Zone of skin (tissue), 1 donor: ENCODE measurements around a stretch of chr16.

DNA sequence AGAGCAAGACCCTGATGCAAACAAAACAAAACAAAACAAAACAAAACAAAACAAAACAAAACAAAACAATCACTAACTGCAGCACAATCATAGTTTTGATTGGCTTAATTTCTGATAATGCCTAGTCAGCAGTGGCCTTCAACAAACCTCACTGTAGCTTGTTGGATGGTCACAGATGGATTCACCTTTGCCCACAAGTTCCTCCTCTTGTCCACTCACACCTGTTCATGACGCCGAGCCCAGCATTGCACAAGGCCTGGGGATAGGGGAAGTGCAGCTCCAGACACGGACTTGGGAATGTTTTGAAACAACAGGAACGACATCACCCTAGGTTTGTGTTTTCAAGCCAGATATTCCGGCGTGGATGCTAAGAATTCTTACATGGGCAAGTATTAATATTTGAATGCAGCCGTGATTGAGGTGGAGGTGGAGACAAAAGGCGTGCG lies 2.3 kb upstream of the BANP start:
- RRBS: 88% methylated on average over 2 of the region's 9 CpGs

DNA sequence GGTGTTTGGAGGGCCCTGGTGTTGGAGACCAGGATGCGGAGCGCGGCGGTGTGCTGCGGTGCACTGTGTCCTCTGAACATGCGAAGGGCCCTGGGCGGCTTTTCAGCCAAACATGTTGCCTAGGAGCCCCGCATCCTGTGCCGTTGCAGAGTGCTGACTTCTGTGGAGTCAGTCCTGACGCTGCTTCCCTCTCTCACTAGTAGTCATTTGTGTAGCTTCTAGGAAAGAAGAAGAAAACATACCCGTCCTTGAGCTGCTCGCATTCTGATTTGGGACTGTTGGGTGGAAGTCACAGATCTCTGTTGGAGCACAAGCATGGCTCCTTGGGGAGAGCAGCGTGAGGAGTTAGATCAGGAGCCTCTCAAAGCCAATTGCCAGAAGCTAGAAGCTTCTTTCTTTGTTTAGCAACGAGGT lies 42.8 kb downstream of the BANP start:
- RRBS: no CpG with 5 or more reads among the region's 14 CpGs

- RRBS: 48% methylated on average over 3 of the region's 33 CpGs
Measured at GRCh38 chr16:88232333-88233249, 150.2 kb upstream of the ZNF469 start.

- RRBS: no CpG with 5 or more reads among the region's 10 CpGs
Measured at GRCh38 chr16:88240072-88240517, 142.7 kb upstream of the ZNF469 start.

GRCh38 chr16:88411262-88411521 lies 28.4 kb downstream of the ZNF469 start:
- RRBS: no CpG with 5 or more reads among the region's 11 CpGs

GRCh38 chr16:88428241-88428627 lies 24.8 kb upstream of the ZFPM1 start:
- RRBS: 17% methylated on average over 1 of the region's 16 CpGs

DNA sequence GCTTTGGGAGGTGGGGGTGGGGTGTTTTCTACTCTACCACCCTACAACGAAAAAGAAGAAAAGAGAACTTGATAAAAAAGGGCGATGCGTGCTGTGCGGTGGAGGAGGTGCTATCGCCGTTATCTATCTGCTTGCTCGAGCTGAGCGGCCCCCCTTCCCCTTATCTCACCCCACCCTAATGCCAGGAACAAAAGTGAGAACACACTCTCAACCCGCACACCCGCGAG lies 14.6 kb downstream of the ZFPM1 start:
- RRBS: no CpG with 5 or more reads among the region's 11 CpGs

- RRBS: no CpG with 5 or more reads among the region's 23 CpGs
Measured at GRCh38 chr16:88508436-88508972, 55.4 kb downstream of the ZFPM1 start.

DNA sequence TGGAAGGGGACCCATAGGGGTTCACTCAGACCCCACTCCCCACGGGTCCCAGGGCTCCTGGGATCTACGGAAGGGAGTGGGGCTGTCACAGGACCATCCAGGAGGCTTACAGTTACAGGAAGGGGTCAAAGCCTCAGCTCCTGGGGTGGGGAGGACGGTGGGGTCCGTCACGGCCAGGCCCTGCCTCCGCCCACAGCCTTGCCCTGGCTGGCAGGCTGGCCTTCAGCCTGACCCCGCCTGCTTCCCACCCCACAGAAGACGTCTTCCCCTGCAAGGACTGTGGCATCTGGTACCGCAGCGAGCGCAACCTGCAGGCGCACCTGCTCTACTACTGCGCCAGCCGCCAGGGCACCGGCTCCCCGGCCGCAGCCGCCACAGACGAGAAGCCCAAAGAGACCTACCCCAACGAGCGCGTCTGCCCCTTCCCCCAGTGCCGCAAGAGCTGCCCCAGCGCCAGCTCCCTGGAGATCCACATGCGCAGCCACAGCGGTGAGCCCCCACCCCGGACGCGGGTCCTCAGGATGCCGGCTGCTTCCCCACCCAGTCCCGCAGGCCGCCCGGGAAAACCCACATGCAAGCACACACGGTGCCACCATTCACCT lies 38.4 kb upstream of the ZC3H18 start:
- RRBS: 90% methylated on average over 5 of the region's 34 CpGs

DNA sequence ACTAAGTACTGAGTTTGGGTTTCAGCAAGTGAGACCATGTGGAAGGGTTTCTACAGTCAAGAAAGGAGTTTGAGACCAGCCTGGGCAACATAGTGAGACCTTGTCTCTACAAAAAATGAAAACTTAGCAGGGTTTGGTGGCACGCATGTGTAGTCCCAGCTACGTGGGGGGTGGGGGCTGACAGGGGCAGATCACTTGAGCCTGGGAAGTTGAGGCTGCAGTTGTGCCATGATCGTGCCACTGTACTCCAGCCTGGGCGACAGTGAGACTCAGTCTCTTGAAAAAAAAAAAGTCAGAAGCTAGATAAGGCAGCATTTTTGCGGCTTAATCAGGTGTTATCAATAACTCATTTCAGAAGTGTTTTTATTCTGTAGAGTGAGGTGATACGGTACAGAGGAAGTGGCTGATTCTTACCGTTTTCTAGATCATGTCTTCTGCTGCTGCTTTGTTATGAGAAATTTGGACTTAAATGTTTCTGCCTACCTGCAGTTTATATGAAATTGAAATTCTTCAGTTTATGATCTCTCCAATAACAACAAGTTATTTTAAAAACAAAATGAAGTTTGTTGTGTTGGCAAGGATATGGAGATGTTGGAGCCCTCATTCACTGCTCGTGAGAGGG lies 18.5 kb downstream of the ZC3H18 start:
- RRBS: no CpG with 5 or more reads among the region's 8 CpGs

GRCh38 chr16:88591603-88591964 lies 21.4 kb downstream of the ZC3H18 start:
- RRBS: no CpG with 5 or more reads among the region's 8 CpGs

- RRBS: no CpG with 5 or more reads among the region's 20 CpGs
Measured at GRCh38 chr16:88617188-88617794, 21.1 kb upstream of the IL17C start.

DNA sequence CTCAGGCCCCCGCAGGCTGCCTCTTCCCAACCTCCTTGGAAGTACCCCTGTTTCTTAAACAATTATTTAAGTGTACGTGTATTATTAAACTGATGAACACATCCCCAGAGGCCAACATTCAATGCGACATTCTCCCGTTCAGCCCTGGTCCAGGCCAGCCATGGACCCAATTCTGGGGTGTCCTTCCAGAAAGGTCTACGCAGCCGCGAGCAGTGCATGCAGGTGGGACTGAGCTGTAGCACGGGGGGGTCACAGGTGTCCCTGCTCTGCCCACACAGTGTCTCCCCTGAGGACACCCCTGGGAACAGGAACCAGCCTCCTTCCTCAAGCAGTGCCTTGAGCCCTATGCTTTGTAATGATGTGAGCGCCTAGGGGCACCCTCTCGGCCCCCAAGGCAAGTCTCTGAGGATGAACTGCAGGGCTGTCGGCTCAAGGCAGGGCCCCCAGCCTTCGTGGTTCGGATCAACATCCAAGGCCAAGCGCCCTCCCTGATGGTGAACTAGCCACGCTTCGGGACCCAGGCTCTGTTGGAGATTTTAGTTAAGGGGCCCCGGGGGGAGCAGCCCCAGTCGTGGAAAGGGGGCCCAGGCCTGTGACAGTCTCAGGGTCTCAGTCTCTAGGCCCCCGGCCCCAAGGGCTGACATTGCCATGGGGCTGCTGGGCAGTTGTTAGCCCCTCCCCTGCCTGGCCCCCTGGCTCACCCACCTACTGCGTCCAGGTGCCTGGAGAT lies 2.2 kb downstream of the IL17C start:
- RRBS: 42% methylated on average over 3 of the region's 20 CpGs

GRCh38 chr16:88699218-88699473 lies 7.1 kb downstream of the RNF166 start:
- RRBS: no CpG with 5 or more reads among the region's 10 CpGs

GRCh38 chr16:88700804-88701481 lies 5.3 kb downstream of the RNF166 start:
- RRBS: 38% methylated on average over 17 of the region's 35 CpGs

- RRBS: no CpG with 5 or more reads among the region's 49 CpGs
Measured at GRCh38 chr16:88716480-88717563, 10.5 kb downstream of the CTU2 start.

- RRBS: 14% methylated on average over 4 of the region's 32 CpGs
Measured at GRCh38 chr16:88761260-88762314, 23.4 kb downstream of the PIEZO1 start.

DNA sequence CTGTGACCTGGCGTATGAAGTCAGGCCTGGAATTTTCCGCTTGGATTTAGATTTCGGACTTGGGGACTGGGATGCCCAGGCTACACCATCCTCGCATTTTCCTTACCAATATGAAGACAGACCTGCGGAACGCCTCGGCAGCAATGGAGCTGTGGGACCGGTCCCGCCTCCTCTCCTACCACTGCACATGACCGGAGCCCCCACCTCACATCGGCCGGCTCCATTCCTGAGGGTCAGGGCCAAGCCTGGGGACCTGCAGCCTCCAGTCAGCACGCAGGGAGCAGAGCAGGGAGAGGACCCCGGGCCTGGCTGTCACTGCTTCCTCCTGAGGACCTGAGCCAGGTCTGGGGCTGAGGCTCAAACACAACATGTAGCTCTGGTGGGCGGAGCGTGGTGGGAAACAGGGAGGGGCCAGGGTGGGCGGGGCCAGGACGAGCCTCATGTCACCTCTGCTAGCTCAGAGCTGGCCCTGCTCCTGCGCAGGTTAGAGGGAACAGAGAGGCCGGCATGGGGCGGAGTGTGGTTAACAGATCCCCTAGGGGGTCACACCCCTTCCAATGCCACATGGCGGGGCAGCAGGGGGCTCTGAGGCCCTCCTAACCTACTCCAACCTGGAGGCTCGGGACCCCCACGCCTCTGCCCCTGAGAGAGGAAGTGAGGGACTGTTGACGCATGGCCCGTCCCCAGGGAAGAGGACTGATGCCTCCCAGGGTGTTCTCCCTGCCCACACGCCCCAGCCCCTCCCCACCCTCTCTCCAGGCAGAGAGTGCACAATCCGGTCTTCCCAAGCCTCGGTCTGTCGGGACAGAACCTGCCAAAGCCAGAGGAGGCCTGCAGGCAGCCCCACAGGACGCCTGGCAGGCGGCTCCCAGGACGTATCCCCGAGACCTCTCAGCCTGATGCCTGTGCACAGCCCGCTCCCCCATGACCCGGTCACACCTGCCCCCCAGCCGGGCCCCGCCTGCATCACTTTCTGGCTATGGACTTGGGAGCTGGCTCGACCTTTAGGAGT lies 15.3 kb downstream of the PIEZO1 start:
- RRBS: 14% methylated on average over 3 of the region's 39 CpGs

- RRBS: 7% methylated on average over 13 of the region's 50 CpGs
Measured at GRCh38 chr16:88770392-88771476, 14.3 kb downstream of the PIEZO1 start.

- RRBS: no CpG with 5 or more reads among the region's 11 CpGs
Measured at GRCh38 chr16:88783265-88783812, 1.7 kb downstream of the PIEZO1 start.